Thoracic aorta (tissue), 1 donor: Measurements from ENCODE around the gene CALY.

GRCh38 chr10:132961935-132962651, 19.7 kb upstream of the CFAP46 start:
- RAMPAGE, long total RNA: no peak

GRCh38 chr10:133153887-133154227, 6.2 kb upstream of the KNDC1 start:
- RAMPAGE, long total RNA: no peak

- RAMPAGE, long total RNA: no peak
Observed at GRCh38 chr10:133162076-133162580, 2.1 kb downstream of the KNDC1 start.

DNA sequence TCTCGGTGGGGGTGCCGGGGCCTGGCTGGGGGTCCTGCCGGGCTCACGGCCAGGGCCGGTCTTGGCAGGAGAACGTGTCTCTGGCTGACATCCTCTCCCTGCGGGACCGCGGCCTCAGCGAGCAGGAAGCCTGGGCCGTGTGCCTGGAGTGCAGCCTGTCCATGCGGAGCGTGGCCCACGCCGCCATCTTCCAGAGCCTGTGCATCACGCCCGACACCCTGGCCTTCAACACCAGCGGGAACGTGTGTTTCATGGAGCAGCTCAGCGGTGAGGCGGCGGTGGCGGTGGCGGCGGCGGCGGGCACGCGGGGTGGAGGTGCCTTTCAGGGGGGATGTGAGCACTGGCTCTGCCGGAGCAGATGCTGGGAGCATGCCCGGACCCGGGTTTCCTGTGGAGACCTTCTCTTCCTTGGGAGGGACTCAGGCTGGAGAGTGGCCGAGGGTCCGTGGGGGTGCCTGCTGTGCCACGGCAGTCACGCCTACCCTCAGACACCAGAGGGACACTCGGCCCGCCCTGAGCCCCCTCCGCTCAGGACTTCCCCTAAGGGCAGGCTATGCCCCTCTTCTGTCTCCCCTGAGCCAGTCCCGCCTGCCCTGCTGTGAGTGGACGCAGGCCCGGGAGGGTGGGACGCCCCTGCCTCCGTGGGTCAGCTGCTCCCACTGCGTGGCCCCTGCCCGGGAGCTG, 7.4 kb downstream of the KNDC1 start:
- RAMPAGE, long total RNA: no peak

- RAMPAGE, long total RNA: no peak
Observed at GRCh38 chr10:133230381-133230845, 396 bp downstream of the UTF1 start.

DNA sequence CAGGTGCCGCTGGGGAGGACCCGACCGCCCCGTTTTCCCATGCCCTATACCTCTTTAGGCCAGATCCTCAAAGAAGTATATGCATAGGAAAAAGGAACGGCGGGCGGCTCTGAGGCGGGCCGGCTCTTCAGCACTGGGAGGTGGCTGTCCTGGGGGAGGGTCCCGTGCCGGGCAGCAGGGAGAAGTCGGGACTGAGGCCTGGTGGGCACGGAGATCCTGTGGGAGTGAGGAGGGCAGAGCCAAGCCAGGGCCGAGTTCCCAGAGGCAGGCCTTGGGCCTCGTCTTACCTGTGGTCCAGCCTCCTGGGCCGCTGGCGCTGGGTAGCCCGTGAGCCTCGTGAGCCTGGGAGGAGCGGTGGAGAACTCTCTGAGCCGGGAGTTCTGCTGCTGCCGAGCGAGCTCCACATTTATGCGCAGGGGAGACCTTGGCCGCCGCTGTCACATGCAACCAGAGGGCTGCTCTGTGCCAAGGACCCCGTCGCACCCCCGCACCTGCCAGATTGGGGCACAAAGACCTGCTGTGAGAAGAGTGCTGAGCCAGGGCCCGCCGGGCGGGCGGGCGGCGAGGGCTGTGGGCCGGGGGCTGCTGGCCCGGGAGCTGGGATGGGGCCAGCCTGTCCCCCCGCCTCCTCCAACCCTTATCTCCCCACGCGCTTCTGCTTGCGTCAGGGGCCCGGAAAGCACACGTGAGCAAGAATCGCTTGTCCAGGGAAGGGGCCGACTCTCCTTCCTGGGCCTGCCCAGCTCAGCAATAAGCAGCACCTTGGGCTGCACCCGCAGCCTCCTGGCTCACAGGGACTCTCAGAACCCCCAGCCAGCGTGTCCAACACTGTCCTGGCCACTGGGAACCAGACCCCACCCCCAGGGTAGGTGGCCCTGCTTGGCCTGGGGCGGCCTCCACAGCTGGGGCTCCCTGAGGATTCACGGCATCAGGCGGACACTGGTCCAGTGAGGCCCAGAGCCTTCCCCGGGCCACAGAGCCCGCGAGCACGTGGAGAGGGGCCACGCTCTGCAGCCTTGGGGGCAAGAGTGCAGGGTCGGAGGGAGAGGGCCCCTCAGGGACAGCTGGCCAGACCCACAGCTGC, 10.2 kb downstream of the VENTX start:
- RAMPAGE, long total RNA: no peak

DNA sequence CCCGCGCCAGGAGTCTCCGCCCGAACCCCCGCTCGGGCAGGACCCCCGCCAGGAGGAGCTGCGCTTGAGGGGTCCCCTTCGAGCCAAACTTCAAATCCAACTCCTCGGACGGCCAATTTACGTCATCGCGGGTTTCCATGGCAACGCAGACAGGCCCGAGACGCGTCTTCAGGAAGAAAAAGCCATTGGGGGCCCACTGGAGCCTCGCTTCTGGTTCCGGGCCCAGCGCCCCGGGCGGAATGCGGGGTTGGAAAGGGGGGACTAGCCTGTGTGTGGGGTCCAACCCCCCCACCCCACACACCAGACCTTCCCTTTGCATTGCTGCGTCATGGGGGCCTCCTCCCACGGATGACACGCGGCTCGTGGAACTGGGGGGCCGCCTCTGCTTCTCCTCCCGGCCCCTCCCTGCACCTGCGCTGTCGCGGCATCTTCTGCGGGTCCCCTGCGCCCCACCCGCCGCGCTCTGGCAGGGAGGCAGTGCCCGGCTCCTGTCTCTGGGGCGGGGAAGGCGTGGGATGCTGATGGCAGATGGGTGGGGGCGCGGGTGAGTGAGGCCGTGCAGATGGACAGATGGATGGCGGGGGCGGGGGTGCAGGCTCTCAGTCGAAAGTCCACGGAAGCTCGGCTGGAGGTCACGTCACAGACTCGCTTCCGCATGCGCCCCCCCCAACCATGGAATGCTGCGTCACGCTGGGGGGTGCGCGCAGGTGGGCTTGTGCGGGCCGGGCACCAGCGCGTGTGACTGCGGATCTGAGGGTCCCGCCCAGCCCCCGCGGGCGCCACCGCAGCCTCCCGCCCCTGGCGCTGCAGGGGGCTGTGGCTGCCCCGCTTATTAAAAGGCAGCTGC, 1.1 kb downstream of the CALY start:
- RAMPAGE, long total RNA: no peak

GRCh38 chr10:133336668-133337432, at the start of gene CALY:
TSS of gene CALY (minus strand) at chr10:133336896.
- RAMPAGE, long total RNA: no peak

GRCh38 chr10:133350707-133351272, 3.6 kb downstream of the PRAP1 start:
- RAMPAGE, long total RNA: no peak

DNA sequence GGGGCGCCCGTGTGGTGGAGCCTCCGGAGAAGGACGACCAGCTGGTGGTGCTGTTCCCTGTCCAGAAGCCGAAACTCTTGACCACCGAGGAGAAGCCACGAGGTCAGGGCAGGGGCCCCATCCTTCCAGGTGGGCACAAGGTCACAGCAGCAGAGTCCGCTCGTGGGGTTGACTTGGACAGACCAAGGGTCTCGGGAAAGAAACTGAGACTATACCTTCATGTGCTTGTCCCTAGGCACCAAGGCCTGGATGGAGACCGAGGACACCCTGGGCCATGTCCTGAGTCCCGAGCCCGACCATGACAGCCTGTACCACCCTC, 4.8 kb downstream of the PRAP1 start:
- RAMPAGE, long total RNA: no peak

GRCh38 chr10:133359476-133360866, 2.2 kb upstream of the FUOM start:
- RAMPAGE, long total RNA: no peak

DNA sequence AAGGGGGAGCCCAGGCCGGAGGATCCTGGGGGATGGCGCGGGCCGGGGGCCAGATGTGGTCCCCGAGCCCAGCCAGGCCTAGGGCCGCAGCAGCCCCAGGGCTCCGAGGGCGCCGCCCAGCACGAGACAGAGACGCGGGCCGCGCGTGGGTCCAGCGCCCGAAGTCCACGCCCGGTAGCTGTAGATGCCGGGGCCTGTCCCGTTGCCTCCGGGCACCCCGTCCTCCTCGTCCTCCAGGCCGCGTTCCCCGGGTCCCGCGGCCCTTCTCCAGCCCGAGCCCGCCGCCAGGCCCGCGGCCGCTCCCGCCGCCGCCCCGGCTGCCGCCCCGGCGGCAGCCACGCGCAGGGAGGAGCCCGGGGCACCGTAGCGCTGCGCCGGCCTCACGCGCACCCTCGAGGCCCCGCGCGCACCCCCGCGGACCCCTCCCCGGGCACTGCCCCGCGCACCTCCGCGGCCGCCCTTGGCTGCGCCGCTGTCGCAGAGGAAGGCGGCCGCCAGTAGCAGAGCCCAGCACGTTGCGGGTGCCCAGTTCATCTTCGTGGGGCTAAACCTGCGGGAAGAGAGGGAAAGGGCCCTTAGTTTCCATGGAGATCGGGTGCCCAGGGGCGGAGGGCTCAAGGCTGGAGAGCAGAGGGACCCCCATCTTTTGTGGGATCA, 1.1 kb downstream of the SPRN start:
- RAMPAGE, long total RNA: no peak